Right cardiac atrium (tissue), 1 donor: ENCODE results near the genes NOB1, WWP2, ST3GAL2 and ZNF19.

GRCh38 chr16:69566088-69566789, 473 bp downstream of the NFAT5 start:
- PRO-cap, result bidirectional peak, plus-strand start at chr16:69566604, minus-strand start at chr16:69566501

- PRO-cap, result no peak
These were observed 28.9 kb downstream of the NQO1 start for GRCh38 chr16:69697198-69698169.

DNA sequence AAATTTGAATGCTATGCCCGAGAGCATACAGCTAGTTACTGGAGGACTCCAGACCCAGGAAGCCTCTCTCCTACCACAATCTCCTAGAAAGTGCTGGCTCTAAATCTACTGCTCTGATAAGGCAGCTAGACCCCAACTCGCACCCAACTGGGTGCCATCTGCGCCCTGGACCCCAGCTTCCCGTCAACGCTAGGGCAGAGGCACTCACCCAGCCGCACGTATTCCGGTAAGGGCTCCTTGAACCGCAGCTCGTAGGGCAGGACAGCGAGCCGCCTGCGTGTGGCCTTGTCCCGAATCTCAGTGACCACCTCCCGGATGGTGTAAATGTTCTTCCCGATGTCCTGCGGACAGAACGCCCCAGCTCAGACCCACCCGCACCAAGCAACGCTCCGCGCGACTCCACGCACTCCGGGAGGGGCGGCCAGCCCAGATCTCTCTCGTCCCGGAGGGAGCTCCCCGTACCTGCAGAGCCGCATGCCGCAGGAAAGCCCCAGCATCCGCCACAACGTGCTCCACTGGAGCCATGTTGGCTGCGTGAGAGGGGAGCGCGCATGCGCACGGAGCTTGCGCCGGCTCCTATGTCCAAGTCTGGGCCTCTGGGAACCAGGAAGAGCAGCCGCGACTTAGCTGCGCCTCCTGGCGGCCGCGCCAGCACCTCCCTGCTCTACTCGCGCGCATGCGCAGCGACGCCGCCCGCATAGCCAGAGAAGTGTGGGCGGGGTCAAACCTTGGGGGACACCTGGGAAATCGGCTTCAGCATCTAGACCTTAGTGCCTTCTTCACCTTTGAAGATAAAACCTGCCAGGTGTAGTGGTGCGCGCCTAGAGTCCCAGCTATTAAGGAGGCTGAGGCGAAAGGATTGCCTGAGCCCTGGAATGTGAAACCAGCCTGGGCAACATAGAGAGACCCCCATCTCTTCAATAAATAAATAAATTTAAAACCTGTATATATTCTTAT, at the start of gene NOB1:
Gene NOB1 (minus strand): TSS at position 541 of the 957 bp plus-strand sequence.
- PRO-cap, result bidirectional peak, plus-strand start at position 724 of the sequence, minus-strand start at position 536 of the sequence

GRCh38 chr16:69761944-69763004, at the start of gene WWP2:
WWP2 (plus strand) TSS chr16:69762332.
- PRO-cap, result bidirectional peak, plus-strand start at chr16:69762332, minus-strand start at chr16:69762290; bidirectional peak, plus-strand start at chr16:69762555, minus-strand start at chr16:69762518

GRCh38 chr16:69822256-69822708, 60.1 kb downstream of the WWP2 start:
- PRO-cap, result no peak

GRCh38 chr16:69890419-69890894, 60.7 kb upstream of the CLEC18A start:
- PRO-cap, result no peak

DNA sequence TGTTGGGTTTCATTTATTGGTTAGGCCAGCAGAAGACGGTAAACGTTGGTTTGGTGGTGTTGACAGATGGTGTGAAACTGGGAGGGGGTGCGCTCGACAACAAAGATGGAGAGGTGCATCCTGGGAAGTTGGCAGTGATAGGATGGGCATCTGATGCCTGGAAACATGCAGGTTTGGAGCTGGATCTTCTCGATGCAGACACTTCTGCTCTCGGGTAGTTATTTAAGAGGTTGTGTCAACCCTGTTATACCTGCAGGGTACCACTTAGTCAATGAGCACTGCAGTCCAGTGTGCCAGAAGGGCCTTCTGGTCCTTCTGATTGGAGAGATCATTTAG, 24.8 kb upstream of the CLEC18A start:
- PRO-cap, result no peak

DNA sequence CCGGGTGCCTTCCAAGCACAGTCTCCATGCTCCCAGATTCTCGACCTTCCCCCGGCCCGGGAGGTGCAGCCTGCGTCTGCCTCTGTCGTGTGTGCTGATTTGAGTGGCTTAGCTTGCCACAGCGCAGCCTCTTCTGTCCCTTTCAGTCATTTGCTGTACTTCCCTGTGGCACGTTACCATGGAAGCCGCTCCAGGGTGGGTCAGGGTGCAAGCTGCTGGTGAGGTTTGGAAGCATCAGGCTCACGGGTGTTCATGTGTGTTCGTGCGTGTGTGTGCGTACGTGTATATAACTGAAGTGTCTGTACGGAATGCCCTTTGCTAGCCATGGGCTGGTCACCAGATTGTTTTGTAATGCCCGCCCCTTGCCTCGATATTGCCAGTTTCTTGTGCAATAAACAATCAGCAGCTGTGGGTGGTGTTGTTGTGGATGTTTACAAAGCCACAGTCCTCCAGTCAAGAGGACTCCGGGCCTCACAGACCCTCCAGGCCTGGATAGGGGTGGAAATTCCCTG, 9.7 kb upstream of the CLEC18A start:
- PRO-cap, result no peak

- PRO-cap, result no peak
These were observed 15.7 kb upstream of the EXOSC6 start for GRCh38 chr16:70267330-70267906.

DNA sequence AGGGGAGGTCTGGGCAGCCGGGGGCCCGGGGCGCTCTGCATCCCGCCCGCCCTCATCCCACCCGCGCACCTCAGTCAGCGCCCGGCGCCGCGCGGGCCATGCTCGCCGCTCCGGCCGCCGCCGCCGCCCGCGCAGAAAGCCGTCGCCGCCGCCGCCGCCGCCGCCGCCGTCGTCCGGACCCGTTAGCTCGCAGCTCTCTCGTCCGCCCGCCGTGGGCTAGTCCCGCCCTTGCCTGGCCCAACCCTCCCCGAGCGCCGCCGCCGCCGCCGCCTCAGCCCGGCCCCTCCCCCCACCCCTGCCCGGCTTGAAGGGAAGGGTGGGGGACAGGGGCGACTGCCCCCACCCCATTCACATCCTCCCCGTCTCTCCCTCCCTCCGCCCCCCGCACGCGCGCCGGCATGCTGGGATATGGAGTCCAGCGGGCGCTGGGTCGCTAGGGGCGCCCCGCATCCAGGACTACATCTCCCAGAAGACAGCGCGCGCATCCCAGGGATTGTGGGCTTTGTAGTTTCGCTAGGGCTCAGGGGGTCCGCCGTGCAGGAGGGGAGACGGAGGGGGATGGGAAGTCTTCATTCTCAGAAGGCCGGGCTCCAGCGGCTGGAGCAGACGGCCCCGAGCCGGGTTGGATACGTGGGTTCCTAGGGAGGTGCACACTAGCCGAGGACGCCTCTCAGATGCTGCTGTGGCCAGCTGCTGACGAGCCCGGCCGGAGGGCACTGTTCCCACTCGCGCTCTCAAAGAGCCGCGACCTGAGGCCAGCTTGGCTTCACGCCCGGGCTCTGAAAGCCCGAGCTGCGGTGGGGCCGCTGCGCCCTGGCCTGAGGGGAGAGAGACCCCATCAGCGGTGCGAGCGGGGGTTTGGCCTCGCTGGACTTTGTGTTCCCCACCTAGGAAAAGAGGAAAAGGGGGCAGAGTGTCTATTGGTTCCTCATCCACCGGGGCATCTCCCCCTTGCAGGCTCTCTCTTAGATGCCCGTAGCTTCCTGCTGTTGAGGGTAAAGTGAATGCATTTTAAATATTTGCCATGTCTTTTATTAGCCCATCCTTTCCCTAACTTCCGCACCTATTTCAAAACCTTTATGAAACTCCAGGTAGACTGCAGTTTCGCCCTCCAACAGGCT, at the start of gene ST3GAL2:
Gene ST3GAL2 (minus strand): TSS at position 221 of the 1,121 bp plus-strand sequence.
- PRO-cap, result bidirectional peak, plus-strand start at position 578 of the sequence, minus-strand start at position 218 of the sequence; unidirectional peak, minus-strand start at position 876 of the sequence

GRCh38 chr16:70512255-70512863, 11.0 kb downstream of the COG4 start:
- PRO-cap, result no peak

- PRO-cap, result no peak
These were observed 41.5 kb downstream of the SF3B3 start for GRCh38 chr16:70564916-70565620.

GRCh38 chr16:70575525-70576883, 52.4 kb downstream of the SF3B3 start:
- PRO-cap, result no peak

DNA sequence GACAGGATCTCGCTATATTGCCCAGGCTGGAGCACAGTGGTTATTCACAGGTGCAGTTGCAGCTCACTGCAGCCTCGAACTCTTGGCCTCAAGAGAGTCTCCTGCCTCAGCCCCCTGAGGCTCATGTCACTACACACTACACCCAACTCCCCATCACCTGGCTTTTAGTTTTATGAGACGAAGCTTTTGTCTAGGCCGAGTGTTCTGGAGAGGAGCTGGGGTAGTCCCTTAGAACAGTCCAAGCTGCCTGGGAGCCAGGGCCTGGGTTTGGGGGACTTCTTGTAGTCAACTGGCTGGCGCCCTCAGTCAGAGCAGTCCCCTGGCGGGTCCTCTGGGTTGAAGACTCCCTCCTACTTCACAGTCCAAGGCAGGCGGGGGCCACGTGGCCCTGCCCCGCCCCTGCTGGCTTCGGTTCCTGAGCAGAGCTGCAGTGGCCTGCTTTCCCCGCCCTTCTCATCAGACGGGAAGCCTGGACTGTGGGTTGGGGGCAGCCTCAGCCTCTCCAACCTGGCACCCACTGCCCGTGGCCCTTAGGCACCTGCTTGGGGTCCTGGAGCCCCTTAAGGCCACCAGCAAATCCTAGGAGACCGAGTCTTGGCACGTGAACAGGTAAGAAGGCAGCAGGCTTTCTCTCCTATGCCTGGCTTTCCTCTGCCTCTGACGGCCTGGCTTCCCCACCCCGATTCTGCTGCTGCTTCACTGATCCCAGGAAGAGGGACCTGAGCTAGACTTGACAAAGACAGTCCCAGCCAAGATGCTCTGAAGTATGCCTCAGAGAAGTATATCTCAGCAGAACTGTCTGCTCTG, 56.0 kb downstream of the SF3B3 start:
- PRO-cap, result no peak

DNA sequence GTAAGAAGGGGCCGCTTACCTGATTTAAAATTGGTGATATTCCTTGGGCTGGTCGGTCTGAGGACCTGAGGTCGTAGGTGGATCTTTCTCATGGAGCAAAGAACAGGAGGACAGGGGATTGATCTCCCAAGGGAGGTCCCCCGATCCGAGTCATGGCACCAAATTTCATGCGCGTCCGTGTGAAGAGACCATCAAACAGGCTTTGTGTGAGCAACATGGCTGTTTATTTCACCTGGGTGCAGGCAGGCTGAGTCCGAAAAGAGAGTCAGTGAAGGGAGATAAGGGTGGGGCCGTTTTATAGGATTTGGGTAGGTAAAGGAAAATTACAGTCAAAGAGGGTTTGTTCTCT, 24.9 kb upstream of the IL34 start:
- PRO-cap, result no peak

DNA sequence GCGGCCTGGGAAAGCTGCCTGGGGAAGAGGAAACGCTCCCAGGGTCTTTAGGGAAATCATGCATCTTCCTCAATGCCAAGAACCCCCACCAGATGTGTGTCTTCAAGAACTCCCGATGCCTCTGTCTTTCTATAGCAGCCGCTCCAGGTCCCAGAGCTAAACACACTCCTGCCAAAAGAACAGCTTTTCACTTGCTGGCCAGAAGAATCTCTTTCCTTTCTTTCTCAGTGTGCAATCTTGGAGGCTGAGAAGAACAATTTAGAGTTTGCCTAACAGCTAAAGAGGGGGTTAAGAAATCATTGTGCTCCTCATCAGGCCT, 41.1 kb upstream of the MTSS2 start:
- PRO-cap, result no peak

DNA sequence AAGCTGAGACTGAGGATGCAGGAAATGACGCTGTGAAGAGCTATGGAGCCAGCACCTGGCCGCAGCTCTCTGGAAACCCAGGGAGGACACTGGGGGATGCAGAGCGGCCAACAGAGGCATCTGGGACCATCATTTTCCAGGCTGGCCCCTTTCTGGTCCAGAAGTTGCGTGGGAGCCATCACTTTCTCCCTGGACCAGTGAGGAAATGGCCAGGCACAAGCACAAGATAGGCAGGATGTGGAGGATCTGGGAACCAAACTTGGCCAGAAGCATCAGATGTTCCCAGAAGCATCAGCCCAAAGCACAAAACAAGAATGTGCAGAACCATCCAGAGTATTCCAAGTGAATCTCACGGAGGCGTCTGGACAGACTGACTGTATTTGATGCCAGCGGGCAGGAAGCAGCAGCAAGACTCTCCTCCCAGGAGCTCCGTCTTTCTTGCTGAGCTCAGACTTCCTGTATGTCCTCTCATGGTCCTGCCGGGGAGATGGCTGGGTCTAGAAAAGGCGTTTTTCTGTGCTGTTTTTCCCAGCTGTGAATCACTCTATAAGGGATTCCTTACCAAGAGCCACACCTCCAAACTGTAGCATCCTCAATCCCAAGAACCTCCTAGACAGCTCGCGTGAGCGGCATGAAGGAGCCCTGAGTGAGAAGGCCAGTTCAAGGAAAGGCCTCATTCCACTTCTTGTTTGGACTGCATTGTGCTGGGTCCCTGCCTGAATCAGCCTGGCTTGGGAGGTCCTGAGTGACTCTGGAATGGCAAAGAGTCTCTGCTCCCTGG, 49.4 kb upstream of the MTSS2 start:
- PRO-cap, result no peak

- PRO-cap, result bidirectional peak, plus-strand start at chr16:71484312, minus-strand start at chr16:71484271; bidirectional peak, plus-strand start at chr16:71484693, minus-strand start at chr16:71484607
These were observed 4.9 kb downstream of the ZNF19 start for GRCh38 chr16:71483772-71485087.

DNA sequence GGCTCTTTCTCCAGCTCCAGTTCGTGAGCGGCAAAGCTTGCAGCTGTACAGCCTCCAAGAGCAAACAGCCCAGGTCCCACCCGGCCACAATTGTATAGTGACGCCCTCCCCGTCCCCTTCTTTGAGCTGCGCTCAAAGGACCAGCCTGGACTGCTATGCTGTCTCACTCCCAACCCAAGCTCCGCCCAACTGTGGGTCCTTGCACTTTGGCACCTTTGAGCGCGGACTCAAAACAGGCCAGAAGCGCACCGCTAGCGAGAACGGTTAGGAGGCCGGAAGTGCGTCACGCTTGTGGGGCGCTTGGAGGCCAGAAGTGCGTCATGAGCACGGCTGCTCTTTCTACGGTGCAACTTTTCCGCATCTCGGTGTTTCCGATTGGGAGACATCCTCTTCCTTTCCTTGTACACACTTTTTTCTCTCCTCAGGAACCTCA, at the start of gene ZNF19:
Gene ZNF19 (minus strand): TSS at position 266 of the 433 bp plus-strand sequence.
- PRO-cap, result no peak

DNA sequence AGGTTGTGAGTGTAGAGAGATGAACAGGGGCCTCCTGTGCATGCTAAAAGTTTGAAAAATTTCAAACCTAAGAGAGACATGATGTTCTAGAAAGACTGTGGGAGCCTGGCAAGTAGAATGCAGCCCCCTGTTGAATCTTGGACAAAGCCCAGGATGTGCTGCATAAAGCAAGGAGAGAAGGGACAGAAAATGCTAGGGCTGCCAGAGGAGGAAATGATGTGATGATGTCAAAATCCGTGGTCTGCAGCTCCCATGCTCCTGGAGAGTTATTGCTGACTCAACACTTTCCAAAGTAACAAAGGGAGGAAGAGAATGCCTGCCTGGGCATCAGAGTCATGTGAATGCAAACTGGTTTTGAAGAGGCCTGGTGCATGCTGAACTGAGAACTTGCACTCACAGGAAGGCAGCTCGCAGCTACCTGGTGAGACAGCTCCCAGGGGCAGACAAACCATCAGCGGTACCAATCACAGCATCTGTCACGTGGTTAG, 2.7 kb downstream of the MARVELD3 start:
- PRO-cap, result no peak